CD14-positive monocyte (primary cell): Measurements from ENCODE around the gene NUFIP2.

- CAGE, long polyA plus RNA, result no peak
These were observed 3.7 kb upstream of the ALDOC start for GRCh38 chr17:28580263-28580937.

DNA sequence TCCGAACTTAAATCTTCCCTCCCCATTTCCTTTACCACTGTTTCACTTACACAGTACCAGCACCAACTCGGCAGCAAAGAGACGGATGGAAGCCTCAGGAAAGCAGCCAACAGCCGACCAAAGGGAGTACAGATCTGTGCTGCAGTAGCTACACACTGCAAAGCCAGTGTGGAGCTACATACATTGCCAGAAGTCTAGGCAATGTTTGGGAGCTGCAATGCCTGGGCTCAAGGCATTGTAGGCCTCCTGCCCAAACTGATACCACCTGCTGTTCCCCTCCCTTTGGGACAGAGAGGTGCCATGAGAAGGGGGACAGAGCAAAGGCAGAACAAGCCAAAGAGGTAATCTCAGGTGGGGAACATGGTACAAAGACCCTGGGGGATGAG lies 1.8 kb downstream of the RSKR start:
- CAGE, long polyA plus RNA, result no peak

DNA sequence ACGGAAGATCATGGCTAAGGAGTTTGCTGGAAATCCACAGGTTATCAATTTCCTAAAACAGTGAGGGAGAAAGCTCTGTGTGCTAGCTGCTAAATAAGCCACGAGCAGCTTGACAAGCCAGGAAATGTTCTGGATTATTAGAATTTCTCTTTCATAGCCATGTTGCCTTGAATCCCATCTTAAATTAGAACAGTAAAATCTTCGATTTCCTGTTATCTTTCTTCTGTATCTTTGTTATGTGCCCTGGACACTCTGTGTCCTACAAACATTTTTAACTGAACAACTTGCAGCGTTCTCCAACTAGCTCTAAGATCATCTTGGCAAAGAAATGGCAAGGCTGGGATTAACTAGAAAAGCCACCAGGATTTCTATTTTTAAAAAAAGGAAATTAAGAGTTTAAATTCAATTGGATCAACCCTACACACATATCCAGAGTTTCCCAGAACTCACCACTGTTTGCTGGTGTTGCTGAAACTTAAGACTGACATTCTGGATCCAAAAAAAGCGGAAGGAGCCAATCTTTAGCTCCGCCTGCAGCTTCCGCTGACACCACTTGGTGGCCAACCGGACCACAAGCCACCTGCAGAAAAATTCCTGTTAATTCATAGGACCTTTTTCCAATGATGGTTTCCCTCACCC lies 1.2 kb downstream of the BLTP2 start:
- CAGE, long polyA plus RNA, result no peak

DNA sequence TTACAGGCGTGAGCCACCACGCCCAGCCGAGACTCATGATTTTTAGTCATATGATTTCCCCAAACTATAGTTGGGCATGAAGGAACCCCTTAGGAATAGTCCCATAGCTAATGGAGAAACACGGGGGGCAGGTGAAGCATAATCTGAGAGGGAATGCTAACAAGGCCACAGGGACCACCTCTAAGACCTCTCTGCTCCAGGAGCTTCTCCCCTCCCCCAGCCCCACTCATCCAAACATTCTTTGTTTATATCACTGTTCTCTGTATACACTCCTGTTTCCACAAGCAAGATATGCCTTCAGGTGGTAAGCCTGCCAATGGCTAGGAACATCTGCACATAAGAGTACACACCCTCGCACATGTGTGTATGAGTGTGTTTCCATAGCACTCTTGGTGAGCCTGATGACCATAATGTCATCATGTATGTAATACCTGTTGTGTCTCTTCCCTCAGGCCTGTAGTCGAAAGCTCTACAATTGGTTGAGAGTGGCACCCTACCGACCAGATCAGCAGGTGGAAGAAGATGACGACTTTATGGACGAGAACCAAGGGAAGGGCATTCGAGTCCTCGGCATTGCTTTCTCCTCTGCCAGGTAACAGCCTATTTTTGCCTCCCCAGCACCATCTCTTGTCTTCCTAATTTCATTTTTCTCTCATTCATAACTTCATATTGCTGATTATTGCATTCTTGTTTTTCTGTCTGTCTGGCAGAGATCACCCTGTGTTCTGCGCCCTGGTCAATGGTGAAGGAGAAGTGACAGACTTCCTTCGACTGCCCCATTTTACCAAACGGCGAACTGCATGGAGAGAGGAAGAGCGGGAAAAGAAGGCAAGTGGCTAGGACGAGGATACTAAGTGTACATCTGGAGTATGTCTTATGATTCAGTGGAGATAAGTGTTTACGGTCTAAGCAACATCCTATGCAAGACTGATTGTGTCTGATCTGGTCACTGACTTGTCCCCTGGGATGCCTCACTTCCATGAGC lies 22.4 kb downstream of the SUPT6H start:
- CAGE, long polyA plus RNA, result no peak

- CAGE, long polyA plus RNA, result no peak
These were observed 7.5 kb downstream of the PROCA1 start for GRCh38 chr17:28703796-28704946.

GRCh38 chr17:28720472-28721109 lies 806 bp downstream of the RPL23A start:
- CAGE, long polyA plus RNA, result no peak

GRCh38 chr17:28735338-28735828 lies 6.8 kb downstream of the NEK8 start:
- CAGE, long polyA plus RNA, result no peak

GRCh38 chr17:28746455-28747526 lies 3.0 kb downstream of the TRAF4 start:
- CAGE, long polyA plus RNA, result no peak

DNA sequence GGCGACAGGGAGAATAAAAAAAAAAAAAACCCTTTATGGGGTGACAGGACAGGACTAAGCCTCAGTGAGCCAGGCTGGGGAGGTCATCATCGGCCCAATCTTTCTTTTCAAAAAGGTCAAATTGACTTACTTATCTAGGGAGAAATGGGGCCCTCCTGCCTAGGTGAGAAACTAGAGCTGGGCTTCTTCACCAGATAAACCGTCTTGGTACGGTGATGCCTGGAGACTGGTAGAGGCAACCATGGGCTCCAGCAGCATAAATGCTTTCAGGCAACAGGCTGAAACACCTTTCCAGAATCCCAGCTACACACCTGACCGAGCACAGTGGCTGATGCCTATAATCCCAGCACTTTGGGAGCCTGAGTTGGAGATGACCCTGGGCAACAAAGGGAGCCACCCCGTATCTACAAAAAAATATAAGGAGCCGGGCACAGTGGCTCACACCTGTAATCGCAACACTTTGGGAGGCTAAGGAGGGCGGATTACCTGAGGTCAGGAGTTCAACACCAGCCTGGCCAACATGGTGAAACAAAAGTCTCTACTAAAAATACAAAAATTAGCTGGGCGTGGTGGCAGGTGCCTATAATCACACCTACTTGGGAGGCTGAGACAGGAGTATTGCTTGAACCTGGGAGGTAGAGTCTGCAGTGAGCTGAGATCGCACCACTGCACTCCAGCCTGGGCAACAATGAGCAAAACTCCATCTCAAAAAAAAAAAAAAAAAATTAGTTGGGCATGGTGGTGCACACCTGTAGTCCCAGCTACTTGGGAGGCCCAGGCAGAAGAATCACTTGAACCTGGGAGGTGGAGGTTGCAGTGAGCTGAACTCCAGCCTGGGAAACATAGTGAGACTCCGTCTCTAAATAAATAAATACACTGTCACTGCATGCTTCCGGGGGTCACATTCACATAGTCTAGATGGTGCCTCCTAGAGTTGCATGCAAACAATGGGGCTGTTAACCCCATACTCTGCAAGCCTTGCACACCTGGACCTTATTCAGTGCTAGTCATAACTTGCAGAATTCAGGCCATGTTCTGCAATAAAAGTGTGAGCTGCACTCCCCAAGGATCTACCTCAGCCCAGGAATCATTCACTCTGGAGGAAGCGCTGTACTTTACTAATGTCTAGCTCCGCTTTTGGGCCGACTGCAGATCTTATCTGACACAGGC lies 8.1 kb downstream of the TRAF4 start:
- CAGE, long polyA plus RNA, result no peak

DNA sequence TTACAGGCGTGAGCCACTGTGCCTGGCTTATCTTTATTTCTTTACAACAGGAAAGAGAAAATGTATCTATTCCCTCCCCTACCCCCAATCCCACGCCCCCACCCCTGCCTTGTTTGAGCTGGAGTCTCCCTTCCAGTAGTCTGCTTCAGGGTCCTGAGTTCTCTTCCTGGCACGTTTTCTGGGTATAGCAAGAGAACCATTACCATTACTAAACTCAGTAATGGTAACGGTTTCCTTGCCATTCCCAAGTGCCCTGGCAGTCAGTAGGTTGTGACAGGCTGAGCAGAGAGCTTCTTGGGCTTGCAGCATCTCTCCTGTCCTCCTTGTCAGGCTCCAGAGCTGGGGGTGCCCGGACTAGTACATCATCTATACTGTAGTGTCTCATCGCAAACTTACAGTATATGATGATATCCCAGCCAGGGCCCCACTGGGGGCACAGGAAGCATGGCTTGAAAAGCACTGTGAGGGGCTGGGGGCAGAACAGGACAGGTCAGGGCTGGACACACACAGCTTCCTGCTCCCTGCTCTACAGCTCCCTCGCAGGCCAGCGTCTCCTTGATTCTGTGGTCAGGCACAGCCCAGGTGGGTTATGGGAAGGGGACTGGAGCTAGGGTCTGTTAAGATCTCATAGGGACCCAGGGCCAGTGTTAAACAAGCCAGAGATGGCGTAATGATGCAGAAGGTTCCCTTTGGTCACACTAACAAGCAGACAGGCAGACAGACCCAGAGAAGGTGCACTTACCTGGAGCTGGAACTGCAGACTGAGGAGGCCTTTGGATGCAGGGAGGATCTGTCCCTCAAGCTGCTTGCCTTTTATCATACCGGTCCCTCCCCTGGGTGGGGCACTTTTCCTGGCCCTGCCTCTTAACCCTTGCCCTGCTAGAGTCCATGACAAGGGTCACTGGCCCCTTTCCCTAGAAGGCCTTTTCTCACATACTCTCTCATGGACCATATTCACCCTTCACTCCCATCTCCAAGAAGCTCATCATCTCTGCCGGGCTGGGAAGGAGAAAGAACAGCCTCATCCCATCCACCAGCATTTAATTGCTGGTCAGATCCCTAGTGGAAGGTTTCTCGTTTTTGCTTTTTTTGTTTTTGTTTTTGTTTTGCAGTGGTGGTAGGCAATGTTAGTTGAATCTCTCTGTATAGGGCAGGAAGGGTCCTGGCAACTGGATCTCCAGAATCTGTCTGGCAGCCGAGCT lies 6.8 kb downstream of the ERAL1 start:
- CAGE, long polyA plus RNA, result no peak

DNA sequence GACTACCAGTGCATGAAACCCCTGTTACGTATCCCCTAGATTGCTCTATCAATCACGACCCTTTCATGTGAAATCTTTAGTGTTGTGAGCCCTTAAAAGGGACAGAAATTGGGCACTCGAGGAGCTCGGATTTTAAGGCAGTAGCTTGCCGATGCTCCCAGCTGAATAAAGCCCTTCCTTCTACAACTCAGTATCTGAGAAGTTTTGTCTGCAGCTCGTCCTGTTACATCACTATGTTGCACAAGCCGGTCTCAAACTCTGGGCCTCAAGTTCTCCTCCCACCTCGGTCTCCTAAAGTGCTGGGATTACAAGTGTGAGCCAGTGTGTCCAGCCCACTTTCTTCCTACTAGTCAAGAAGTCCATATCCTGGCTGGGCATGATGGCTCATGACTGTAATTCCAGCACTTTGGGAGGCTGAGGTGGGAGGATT lies 3.7 kb downstream of the FLOT2 start:
- CAGE, long polyA plus RNA, result no peak

GRCh38 chr17:28903293-28903486 lies 311 bp upstream of the DHRS13 start:
- CAGE, long polyA plus RNA, result no peak

DNA sequence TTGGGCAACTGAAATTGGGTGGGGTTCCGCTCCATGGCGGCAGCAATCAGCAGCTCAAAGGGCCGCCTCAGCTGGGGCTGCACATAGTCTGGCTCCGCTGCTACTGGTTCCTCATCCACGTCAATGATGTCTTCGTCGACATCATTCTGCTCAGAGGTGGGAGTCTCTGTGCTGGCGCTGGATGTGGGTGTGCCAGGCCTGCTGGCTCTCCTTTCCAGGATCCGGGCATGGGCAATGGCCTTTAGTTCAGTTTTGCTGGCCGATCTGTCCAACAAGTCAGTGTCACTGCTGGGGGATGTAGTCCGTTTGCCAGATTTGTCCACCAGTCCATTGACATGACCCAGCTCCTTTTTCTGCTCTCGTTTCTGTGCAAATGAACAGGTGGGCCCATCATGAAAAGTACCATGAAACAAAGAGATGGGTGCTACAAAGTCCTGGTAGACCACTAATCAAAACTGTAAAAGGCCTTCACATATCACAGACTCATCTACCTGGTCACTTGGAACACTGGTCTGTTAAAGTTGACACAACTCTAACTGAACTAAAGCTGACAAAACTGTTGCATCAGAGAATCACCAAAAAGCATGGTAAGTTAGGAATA lies 21.2 kb upstream of the DHRS13 start:
- CAGE, long polyA plus RNA, result no peak

DNA sequence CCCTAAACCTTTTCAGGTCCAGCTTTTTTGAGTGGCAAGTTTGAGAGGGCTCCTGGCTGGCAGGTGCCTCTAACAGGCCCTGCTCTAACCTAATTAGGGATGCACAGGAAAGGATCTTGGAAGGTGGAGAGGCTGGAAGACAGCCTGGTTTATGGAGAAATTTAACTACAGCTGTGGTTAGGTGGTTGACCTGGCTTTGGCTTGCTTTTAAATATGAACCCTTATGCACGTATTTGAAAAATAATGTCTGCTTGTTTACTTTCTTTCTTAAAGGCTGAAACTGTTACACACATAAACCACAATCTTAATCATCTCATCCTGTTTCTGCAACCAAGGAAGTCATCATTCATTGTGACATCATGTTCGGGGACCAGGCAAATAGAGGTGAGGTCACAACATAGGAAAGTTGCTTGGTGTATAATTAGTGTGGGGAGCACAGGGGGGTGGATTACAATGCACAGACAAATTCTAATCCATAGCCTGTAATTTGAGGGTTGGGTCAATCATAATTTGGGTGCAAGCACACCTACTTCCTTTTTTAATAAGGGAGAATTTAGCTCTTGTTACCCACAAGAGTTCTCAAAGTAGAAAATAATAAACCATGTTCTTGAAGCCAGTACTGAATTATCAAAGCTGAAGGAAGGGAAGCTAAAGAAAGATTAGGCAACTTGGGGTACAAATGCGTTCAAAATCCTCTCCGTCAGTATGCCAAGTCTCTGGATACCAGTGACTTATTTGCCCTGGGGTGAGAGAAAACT lies 23.2 kb upstream of the DHRS13 start:
- CAGE, long polyA plus RNA, result no peak

- CAGE, long polyA plus RNA, result no peak
These were observed 2.9 kb upstream of the PIPOX start for GRCh38 chr17:29040063-29040486.

DNA sequence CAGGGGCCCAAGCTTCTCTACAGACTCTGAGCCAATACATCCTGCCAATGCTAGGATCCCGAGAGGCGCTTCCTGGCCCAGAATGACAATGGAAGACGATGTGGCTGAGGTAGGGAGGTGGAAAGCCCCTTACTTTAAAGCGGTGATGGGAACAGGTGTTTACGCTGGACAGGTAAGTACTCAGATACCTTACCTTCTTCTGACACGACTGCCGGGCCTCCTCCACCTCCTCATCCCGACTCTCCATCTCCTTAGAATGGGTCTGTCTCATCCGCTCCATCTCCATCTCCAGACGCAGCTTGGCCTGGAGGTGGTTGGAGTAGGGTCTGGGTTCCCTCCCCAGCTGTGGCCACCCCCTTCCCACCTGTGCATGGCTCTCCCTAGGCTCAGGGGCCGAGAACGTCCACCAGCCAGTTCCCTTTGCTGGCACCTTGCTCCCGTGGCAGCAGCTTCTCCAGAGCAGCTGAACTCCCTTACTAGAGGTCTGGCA lies 50.9 kb downstream of the PIPOX start:
- CAGE, long polyA plus RNA, result no peak

DNA sequence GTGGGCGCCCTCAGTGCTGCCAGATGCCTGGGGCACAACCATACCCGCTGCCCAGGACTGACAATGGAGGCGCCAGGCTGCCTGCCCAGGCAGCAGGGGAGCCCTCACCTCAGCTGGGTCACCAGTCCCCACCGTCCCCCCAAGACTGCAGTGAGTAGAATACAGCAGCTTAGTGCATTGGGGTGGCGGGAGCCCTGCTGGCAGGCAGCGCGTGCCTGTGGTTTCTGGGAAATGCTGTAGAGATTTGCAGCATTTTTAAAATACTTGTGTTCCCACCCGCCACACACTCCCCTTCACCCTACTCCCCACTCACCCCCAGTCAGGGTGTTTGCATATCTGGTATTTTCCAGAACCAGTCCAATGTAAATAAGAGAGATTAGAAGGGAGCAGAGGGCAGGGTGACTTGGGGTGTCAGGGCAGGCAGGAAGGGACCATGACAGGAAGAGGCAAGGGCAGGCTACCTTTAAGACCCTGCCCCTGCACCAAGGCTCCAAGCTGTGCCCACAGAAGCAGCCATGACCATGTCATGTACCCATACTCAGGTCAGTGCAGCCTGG lies 21.6 kb downstream of the MYO18A start:
- CAGE, long polyA plus RNA, result no peak

GRCh38 chr17:29279027-29279978 lies 14.6 kb downstream of the NUFIP2 start:
- CAGE, long polyA plus RNA, result no peak

DNA sequence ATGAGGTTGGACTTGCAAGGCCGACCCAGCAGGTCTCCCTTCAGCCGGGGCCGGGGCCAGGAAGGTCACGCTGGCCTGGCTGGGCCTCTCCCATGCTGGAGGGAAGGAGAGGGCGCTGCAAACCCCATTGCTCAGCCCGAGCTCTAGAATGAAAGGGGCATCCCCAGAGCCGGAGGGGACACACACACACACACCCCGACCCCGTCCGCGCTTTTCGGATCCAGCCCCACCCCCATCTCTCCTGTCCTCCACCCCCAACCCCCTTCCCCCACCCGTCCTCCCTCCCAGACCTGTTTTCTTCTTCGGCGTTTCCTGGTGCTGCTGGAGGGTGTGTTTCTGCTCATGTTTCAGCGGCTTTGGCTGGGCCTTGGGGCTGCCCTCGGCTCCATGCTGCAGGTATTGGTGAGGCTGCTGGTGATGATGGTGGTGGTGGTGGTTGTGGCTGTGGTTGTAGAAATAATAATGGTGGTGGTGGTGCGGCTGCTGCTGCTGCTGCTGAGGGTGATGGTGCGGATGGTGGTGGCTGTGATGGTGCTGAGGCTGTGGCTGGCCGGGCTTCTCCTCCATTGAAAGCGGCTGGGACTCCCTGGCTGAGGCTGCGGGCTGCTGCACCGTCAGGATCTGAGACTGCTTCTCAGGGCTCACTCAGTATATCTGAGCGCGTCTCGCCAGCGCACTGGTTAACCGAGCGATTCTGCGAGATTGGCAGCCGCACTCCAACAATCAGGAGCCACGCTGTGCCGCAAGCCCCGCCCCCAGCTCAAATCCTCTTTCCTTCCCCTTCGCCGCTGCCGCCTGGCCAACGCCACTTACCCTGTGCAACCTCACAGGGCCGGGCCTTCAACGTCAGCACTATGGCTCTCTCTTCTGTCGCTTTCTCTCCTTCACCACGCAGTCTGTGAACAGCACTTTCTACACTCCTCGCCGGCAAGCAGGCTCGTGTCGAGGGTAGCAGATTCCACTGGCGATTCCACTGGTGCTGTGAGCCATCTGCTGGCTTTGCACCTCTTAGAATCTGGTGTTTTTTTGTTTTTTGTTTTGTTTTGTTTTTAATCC lies at the start of gene NUFIP2:
TSS of gene NUFIP2 (minus strand) at position 656 of the 1,056 bp plus-strand sequence.
- CAGE, long polyA plus RNA, result start-site peak on the minus strand centred at position 640 of the sequence, 38 bp wide, 2,547 and 1,358 reads in 2 replicates

DNA sequence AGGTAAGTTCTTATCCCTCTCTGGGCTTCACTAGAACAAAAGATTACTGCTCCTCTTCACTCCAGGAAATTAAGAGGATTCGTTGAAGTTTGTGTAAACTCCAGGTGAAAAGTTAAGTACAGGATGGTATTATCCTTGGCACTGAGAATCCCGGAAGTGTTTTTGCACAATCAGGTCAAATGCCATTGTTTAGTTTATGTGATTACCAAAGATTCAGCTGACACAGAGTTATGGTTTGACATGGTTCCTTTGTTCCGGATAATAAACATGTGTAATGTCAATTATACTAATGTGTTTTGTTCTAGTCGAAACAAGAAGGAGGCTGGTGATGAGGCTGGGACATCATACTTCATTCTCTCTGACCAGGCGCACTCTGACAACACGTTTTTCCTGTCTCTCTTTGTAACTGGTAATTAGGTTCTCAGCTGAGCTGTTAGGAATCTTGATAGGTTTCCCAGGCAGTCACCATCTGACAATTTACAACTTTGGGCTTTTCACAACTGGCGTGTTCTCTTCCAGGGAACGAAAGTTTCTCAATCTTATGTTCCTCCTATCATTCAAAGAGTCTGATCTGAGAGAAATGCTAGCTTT lies 10.8 kb upstream of the TAOK1 start:
- CAGE, long polyA plus RNA, result no peak